Metanephros (tissue), 2 donors: Measurements from ENCODE around the gene CCNC.

DNA sequence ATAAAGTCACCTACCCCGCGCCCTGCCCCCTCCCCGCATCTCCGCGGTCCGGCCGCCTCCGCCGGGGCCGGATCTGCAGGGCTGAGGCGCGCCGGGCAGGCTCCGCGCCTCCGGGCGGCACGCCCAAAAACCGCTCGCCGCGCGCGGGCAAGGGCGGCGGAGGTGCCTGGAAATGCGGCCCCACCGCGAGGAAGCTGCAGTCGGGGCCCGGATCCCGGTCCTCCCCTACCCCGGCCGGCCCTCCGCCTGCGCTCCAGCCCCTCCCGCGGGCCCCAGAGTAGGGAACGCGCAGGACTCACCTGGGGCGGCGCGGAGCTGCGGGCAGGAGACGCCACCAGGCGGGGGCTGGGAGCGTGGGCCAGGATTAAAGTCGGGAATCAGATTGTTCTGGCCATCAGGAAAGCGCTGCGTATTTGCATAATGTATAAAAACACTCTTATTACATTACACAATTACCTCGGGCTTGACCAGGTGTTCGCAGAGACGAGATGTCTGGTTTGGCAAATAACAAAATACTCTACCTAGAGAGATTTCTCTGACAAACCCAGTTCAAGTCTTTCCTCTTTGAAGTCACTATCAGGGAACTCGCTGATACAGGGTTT, 344 bp upstream of the FAXC start:
- RAMPAGE, long total RNA: no peak

DNA sequence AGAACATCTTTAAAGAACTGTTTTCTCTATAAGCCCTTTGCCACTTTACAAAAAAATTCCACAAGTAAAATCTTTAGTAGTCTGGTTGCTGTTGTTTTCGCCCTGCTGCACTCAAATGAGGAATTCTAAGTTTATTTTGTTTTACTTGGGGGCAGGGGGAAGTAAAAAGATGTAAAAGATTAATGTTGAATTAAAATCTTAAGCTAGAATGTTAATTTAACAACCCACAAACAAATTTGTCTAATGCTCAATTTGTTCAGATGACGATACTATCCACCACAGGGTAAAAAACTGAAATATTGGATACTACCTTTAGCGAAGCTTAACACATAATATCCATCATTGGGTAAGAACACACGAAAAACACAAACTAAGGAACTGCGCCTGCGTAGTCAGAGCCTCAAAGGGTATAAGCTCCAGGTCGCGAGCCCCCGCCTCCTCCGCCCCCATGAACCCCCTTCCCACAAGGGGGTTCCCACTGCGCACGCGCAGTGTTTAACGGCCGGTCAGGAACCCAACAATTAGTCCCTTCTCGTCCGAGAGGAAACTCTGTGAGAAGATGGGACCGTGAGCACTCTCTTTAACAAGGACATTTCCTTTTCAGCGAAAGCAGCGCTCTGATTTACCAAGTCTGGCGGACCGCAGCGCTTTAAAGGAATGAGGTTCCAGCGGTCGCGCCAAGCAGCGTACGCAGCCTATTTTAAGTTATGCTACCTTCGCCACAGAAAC, 515 bp downstream of the PNISR start:
- RAMPAGE, long total RNA: no peak

DNA sequence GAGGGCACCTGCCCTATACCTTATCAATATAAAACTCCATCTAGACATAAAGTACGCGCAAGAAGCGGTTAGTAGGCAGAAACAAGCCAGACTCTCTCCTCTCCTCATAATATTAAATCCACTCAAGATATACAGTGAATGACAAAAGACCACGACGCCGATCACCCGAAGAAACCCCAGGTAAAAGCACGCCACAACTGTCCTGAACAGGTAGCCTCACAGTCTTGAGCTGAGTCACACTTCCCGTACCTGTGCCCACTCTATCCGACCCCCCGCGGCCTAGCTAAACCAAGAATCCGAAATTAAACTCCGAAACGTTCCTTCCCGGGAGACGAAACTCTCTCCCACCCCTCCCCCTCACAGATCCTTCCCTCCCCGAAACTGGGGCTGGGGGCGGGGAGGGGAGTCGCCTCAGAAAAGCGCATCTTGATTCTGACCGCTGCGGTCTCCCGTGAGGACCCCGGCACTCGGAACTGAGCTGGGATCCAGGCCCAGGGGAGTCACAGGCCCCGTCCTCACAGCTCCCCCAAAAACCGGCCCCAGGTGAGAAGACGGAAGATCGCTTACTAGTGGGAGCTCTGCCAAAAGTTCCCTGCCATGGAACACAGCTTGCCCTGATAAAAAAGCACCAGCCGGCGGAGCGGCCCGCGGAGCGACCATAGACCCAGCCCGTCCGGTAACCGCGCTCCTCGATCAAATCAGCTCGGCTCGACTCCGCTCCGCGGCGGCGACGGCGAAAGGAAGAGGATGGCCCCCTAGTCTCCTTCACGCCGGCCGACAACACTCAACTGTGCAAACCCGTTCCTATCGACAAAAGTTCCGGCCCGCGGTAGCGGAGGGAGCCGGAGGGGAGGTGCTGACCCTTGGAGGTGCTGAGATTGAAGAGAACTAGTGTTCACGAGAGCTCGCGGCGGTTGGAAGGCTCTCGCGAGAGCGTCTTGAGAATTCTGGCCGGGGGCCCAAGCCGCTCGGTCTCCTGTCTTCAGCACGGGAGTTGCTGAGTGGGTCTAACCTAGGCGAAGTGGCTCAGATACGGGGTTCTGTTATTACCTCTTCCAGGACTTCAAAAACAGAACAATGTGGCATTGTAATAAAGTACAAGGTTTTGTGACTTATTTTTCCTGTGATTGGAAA, at the start of gene CCNC:
TSS of gene CCNC (minus strand) at position 732 of the 1,134 bp plus-strand sequence.
- RAMPAGE, long total RNA: no peak

- RAMPAGE, long total RNA: no peak
Measured at GRCh38 chr6:100455775-100456470, 8.8 kb downstream of the SIM1 start.

DNA sequence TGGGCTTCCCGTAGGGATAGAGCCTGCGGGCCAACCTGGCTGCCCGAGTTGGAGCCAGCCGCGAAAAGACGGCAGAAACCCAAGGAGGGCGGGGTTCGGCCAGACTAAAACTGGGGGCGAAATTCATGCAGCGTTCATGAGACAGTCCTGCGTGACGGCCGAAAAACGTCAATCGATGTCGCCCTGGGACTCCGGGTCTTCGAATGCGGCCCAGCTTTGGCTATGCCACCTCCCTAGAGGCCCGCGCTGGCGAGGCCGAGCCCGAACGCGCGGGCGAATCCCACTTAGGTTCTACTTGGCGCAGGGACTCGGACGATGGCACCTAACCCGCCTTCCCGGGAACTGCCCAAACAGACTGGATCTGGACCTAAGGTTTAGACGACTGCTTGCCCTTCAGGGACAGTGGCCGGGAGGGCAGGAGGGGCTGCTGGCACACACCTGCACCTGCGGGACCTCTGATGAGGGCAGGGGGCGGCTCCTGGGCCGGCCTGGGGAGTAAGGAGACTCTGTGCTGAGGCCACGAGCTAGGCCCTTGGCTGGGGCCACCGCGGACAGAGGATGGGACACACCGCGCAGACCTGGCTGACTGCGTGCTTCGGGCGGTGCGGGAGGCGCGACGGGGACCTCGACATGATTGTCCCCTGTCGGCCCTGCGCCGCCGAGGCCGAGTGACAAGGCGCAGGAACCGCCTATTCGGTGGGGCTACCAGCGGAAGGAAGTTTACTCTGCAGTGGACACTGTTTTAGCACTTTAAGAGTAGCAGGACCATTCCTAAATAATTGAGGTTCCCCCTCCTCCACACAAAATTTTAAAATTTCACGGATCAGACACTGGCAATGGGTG, 6.4 kb downstream of the SIM1 start:
- RAMPAGE, long total RNA: no peak

DNA sequence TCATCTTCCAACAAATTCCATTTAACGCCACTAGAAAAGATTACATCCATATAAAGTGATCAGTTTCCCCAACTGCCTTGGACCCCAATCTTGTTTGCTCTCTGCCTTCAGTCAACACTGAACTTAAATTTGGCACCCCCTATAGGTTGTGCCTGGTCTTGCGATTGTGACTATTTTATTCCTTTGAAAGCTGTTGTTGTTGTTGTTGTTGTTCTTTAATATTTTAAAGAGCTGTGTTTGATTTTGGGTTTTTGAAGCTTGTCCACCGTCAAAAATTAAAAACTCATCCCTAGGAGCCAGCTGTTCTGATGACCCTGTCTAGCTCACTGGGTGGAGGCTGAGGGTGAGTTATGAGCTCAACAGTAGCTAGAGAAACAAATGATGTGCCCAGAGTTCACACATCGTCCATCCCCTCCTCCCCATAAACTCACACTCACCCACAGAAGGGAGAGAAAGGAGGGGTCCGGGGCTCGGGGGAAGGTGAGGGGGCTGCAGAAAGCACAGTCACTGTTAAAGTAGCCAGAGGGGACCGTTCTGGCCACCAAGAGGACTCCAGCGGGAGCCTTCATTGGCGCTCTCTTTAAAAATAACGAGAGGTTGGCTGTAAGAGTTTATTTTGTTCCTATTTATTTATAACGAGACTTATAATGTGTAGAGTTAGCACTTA, 4.0 kb downstream of the SIM1 start:
- RAMPAGE, long total RNA: no peak

GRCh38 chr6:104422119-104422389, 437.7 kb downstream of the HACE1 start:
- RAMPAGE, long total RNA: no peak

- RAMPAGE, long total RNA: no peak
Measured at GRCh38 chr6:105373250-105373681, 29.6 kb downstream of the PREP start.

- RAMPAGE, long total RNA: no peak
Measured at GRCh38 chr6:105454123-105454607, 51.3 kb upstream of the PREP start.

GRCh38 chr6:105643910-105644382, 241.1 kb upstream of the PREP start:
- RAMPAGE, long total RNA: no peak

DNA sequence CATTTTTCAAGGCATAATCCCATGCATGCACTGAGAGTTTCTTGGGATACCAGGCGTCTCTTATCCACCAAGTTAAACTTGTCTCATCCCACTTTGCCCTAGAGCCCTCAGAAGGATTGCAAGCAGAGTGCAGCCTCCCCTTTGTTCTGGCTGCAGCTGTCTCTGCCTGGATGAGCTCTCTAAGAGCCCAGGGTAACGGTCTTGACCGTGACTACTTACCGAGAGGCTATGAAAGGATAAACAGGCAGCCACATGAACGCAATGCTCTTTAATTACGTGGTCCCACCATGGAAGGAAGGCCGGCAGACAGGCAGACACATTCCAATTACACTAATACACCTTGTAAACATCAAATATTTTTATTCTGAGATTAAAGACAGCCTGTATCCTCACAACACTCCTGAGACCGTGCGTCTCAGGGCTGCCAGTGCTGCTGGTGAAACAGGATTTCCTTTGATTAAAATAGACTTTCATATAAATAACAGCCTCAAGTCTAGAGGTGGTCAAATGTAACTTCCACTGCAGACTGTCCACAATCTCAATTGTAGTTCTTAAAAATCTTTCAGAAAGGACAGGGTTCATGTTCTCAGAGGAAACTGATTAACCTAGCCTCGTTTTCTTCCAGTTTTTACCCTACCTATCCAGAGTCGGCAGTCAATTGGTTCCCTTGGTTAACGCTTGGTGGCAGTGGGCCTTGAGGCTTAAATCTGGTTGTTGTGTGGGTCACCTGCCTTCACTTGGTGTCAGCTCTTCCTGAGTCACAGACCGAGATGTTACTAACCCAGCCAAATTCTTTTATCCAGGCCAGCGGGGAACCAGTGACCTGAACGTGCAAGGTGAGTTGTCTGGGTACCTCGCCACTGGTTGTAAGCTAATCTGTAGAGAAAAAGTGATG, 209.9 kb upstream of the PRDM1 start:
- RAMPAGE, long total RNA: no peak

DNA sequence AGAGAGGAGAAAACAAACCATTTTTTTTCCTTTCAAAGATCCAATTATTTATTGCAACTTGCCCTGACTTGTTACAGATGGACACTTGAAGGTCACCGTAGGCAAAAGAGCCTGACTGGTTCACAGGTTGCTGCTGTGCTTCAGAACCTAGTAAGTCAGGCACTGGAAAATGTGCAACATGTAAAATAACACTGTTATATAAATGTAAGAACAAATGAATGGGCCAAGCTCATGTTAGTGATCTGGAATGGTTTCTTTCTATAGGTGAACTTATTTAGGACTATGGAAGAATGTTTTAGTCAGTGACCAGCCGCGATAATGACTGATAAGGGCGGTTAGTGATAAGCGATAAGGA, 94.6 kb upstream of the PRDM1 start:
- RAMPAGE, long total RNA: no peak

DNA sequence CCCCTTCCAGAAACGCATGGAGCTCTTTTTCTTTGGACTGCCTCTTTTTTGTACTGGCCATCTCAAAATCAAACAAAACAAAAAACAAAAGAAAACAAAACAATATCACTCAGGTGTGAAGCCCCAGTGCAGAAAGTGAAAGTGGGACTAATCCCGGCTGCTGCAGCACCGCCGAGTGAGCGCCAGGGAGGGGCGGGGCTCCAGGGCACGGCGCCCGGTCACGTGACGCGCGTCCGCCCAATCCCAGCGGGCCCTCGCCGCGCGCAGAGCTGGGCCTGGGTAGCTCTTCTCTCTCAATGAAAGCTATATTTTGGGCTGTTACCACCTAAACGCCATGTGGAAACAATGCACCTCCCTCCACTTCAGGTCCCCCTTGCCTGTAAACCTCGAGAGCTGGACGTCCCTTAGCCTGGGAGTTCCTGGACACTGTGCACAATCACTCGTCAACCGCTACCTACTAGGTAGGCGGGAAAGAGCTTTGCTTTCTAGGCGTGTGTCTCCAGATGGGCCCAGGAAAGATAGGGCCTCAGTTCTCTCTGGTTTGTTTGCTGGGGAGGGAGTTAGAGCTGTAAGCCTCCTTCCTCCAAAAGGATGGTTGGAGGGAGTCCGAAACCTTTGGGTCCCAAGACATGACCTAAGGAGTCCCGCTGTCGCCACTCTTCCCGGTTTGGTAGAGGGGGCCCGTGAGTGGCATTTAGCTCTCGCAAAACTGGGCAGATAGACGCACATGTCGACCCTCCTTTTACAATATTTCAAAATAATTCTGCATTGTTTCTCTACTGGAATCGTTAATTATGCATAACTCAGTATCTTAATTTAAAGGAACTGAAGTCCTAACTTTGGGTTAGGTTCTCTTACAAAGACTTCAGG, 93.5 kb upstream of the PRDM1 start:
- RAMPAGE, long total RNA: no peak

DNA sequence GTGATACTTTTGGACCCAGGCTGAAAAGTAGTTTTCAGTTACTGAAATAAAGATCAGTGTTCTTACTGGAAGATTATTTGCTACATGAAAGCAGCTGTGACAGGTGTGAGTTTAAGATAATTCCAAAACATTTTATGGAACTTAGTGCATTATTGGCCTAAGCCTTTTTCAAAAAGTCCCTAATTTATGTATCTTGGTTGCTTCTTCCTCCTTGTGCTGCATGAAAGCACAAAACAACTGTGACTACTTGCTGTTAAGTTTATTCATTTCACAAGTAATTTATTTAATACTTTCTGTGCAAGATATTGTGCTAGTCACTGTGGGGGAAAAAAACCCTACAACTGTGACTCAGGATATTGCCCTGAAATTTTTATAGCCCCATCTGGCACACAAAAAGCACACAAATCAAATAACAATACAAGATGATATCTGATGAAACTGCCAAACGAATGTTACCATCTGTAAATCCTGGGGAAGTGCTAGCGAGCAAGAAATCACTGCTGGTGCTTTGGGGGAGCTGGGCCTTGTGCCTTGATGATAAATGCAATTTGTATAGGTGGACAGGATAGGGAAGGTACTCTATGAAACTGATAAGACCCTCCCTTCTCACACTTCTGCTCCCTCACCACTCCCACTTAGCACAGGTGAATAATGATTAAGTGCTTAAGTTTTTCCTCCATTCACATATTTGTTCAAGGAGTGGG, 115.5 kb downstream of the RTN4IP1 start:
- RAMPAGE, long total RNA: no peak

DNA sequence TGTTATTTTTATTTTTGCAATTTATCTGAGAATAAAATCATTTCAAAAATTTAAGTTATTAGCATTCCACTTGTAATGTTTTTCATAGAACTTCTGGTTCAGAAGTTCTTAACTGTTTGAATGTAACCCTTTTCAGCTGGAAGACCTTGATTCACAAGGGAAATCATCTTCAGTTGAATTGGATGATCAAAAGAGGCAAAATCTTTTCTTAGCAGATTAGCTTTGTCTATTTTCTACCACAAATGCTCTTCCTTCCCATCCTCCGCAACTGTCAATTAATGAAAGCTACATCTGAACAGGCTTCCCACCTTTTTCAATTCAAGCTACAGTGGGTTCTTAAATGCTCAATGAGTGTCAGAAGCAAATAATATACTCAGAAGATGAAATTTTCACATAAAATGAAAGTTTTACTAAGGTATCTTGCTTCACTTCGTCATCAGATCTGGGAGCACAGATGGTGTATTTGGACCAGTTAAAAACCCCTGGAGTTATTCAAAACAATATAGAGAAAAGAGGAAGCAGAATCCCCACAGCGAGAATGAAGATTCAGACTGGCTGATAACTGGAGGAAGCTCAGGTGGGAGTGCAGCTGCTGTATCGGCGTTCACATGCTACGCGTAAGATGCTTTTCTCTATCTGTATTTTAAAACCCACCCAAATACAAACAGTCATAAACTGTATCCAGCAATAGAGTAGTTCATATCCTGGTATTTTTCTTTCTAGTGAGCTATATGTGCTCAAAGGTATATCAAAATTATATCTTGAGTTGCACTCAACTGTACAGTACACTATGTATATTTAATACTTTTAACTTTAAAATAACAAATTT, 19.4 kb downstream of the QRSL1 start:
- RAMPAGE, long total RNA: no peak

- RAMPAGE, long total RNA: no peak
Measured at GRCh38 chr6:106702023-106702432, 72.7 kb downstream of the QRSL1 start.

GRCh38 chr6:106715304-106715503, 85.8 kb downstream of the QRSL1 start:
- RAMPAGE, long total RNA: no peak

DNA sequence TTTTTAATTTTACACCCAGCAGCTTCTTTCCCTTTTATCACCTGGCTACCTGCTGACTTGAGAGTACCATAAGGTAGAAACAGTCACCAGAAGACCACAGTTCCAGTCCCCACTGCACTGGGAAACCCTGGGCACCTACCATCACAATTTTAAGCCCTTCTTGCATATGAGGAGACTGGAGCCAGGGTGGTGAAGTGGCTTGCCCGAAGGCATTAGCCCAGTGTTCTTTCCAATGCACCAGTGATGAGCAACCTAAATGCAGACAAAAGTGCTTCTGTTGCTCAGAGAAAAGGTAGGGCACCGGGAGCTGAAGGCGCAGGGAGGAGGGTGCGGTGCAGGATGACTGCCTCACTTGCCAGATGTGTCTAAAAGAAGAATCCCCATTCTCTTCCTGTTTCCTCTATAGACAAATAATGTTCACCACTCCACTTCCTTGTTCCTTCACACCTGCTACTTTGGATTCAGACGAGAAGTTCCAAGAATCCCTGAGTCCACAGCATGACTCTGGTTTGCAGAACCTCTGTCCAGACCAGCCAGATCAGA, 86.5 kb downstream of the QRSL1 start:
- RAMPAGE, long total RNA: no peak

GRCh38 chr6:106729906-106730609, 100.7 kb downstream of the QRSL1 start:
- RAMPAGE, long total RNA: no peak

- RAMPAGE, long total RNA: no peak
Measured at GRCh38 chr6:106740339-106740811, 111.0 kb downstream of the QRSL1 start.